NB4 (cell line): ENCODE data around the genes LIPH and DGKG.

GRCh38 chr3:185552389-185552953 lies at the start of gene LIPH:
Gene LIPH (minus strand): TSS chr3:185552588.
- RRBS = no CpG with 5 or more reads among the region's 6 CpGs

DNA sequence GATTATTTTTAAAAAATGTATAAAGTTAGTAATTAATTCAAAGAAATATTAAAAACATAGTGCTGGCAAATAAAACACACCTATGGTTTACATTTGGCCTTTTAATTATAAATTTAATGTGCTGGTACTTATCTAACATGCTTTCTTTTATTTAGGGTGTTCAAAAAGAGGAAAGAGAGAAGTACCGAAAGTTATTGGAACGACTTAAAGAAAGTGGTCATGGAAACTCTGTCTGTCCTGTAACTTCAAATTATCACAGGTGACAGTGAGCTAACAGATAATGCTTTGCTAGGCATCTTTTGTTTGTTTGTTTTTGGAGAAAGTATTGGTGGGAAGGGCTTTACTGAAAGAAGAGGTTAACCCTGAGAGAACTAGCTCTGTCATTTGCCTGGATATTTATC lies 23.0 kb downstream of the SENP2 start:
- RRBS = no CpG with 5 or more reads among the region's 2 CpGs

DNA sequence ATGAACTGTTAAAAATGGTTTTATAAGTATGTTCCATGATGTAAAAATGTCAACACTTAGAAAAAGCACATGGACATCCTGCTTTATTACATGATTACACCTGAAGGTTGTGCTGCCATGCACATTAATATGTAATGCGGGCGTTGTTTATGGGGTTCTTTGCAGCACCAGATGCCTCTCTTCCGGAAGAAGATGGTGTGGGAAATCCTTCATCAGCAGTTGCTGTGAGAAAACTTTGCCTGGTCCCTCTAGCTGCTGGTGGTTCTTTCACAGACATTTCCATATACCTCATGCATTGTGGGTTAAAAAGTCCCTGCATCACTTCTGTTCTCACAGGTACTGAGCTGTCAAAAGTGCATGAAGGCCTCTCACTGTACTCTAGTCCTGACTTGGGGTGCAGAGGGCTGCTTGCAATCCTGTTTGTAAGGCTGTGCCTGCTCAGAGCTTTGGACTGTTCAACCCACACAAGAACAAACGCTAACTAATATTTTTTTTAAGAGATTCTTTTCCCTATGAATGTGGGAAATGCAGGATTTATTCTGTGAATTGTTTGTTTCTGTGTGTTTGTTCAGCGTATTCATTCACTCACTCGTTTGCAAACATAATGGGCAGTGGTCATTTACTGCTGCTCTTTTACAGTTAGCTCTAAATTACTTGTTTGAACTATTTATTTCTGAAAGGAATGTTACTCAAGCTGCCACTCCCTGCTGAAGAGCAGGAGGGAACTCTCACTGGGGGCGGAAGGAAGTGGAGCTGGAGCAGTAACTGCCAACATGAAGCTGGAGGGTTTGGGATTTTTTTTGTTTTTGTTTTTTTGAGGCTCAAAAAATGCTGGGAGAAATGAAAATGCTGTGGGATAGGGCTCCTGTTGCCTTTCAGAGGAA lies 43.8 kb downstream of the SENP2 start:
- RRBS = no CpG with 5 or more reads among the region's 7 CpGs

- RRBS = no CpG with 5 or more reads among the region's 7 CpGs
Observed at GRCh38 chr3:185660423-185660801, 74.3 kb downstream of the SENP2 start.

DNA sequence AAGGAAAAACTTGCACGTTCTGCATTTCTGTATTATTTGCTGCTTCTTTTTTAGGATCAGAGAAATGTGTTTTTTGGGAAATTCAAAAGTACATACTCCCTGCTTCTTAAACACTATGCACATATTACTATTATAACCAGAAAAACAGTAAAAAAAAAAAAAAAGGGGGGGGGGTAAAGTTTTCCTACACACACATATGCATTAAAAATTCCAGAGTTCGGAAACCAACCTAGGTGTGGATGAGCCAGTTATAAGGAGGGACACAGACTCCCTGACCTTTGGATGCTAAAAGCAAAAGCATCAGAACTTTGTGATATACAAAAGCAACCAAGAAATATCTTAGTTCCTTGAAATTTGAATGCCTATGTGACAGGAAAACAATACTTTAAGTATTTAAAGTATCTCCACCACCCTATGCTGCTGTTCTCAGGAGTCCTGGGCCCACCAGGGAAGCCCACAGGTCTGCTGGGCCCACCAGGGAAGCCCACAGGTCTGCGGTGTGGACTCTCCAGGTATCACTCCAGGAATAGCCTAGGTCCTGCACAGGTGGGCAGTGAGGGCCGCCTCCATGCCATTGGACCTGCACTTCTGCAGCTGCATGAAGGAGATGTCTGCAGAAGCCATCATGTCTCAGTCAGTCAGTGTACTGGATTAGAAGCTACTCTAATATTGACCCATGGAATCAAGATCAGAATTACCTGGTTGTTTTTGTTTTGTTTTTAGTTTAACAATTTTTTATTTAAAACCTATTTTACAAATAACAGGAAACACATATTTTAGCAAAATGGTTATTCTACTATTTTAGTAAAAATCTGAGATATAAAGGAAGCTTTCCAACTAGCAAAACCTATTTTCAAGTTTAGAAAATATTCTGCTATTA lies 83.6 kb downstream of the SENP2 start:
- RRBS = no CpG with 5 or more reads among the region's 4 CpGs

DNA sequence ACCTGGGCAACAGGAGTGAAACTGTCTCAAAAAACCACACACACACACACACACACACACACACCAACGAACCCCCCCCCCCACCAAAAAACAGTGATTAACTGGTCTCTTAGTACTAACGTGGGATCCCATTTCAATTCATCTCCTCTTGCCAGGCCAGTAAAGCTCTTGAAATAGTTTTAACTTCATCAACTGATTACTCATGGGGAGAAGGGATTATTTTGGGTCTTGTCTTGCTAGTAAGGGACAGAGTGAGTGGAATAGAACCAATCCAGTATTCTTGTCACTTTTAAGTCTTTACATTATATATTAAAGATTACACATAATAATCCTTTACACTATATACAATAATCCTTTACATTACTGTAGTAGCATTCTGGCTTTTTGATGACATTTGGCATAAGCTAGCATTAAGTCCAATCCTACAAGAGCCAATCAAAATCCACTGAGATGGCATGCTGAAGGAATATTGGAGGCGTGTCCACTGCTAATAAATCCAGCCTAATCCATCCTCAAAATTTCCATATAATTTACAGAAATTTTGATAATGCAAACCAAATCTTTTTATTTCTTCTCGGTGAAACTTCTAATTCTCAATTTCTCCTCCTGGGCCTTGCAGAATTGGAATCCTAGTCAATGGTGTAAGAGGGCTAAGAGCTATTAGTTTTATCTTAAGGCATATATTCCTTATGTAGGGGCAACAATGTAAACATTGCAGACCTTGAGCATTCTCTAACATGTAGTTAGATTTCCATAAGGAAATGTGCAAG lies 23.3 kb downstream of the TRA2B start:
- RRBS = no CpG with 5 or more reads among the region's 4 CpGs

DNA sequence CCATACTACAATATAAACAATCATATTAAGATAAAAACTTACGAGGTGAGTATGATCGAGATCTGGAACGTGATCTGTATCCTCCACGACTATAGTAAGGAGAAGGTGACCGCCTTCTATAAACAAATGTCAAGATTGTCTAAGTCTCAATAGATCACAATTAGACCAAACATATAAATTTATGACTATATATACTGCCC lies 19.6 kb downstream of the TRA2B start:
- RRBS = no CpG with 5 or more reads among the region's 5 CpGs

DNA sequence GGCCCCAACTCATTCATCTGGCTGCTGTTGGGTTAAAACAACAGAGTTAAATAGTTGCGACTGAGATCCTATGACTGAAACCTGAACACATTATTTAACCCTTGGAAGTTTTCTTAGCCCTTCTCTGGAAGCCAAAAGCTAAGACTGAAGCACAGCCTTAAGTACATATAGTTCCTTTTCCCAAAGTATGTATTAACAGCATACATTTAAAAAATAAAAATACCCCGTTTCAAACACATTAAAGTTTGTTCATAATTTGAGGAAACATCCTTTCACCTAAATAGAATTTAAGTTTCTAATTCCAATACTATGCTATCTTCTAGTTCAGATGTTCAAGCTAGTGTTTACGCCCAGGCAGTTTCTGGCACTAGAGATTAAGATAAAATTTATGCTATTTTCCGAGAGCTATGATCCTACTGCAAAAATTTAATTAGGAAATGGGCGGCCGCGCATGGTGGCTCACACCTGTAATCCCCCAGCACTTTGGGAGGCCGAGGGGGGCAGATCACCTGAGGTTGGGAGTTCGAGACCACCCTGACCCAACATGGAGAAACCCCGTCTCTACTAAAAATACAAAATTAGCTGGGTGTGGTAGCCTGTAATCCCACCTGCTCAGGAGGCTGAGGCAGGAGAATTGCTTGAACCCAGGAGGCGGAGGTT lies 15.1 kb downstream of the TRA2B start:
- RRBS = no CpG with 5 or more reads among the region's 11 CpGs

- RRBS = no CpG with 5 or more reads among the region's 10 CpGs
Observed at GRCh38 chr3:186098801-186099745, 9.8 kb downstream of the ETV5 start.

- RRBS = 98% methylated on average over 10 of the region's 17 CpGs
Observed at GRCh38 chr3:186255865-186256352, 106.1 kb downstream of the DGKG start.

- RRBS = 4% methylated on average over 8 of the region's 78 CpGs
Observed at GRCh38 chr3:186361504-186362599, at the start of gene DGKG. Gene DGKG (minus strand): TSS chr3:186362234.

DNA sequence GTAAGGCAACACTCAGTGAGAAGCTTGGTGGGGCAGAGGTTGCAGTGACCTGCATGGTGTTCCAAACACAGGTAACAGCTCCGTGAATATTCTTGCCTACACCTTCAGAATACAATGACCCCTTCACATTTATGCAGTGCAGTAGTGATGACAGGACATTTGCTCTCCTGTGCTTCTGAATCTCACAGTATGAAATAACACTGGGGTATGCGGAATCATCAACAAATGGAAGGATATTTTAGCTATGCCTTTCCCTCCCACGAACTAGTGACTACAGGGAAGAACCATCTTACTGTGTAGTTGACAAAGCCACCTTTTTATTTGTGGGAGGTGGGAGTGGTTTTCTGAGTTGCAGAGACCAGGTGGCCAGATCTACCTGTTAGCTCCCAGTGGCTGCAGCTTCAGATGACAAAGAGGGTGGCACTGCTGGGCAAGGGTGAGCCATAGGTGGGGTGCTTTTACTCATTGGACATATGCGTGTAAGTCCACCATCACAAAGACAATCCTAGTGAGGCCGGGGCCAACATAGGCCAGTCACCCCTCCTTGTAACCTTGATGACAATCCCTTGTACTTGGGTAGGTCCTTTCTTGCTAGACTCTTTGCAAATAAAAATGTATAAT lies 7.1 kb downstream of the AHSG start:
- RRBS = no CpG with 5 or more reads among the region's 5 CpGs

DNA sequence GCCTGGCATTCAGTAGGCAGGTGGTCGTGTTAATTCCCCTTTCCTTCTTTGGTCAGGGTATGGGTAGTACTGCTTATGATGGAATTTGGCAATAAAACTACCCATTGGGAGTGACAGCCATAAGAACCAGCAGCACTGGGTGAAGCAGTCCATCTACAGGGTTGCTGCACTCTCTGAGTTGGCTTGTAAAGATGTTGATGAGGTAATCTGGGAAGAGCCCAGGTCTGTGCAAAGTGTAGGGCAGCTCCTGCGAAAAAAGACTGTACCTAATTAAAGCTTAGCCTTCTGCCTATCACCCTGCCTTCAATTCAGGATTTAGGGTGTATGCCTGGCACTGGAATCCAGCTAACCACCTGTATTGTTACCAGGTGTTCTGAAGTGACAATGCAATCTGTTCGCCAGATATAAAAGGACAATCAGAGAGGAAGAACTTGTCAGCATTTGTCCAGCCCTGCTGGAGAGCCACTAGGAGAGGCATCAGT lies 4.6 kb upstream of the FETUB start:
- RRBS = no CpG with 5 or more reads among the region's 3 CpGs

DNA sequence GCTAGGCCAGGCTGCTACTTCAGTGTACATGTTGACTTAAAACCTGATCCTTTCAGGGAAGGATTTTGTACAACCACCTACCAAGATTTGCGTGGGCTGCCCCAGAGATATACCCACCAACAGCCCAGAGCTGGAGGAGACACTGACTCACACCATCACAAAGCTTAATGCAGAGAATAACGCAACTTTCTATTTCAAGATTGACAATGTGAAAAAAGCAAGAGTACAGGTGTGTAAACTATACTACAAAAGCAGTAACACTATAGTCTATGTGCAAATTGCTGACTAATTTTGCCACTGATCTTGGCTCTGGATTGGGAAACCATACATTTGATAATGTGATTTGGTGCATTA lies 15.3 kb downstream of the KNG1 start:
- RRBS = no CpG with 5 or more reads among the region's 2 CpGs

GRCh38 chr3:186752828-186753325 lies 30.5 kb upstream of the EIF4A2 start:
- RRBS = no CpG with 5 or more reads among the region's 5 CpGs

- RRBS = no CpG with 5 or more reads among the region's 2 CpGs
Observed at GRCh38 chr3:186808797-186809158, 2.5 kb upstream of the RFC4 start.

GRCh38 chr3:186827375-186827896 lies 15.1 kb upstream of the ADIPOQ start:
- RRBS = 2% methylated on average over 14 of the region's 48 CpGs

DNA sequence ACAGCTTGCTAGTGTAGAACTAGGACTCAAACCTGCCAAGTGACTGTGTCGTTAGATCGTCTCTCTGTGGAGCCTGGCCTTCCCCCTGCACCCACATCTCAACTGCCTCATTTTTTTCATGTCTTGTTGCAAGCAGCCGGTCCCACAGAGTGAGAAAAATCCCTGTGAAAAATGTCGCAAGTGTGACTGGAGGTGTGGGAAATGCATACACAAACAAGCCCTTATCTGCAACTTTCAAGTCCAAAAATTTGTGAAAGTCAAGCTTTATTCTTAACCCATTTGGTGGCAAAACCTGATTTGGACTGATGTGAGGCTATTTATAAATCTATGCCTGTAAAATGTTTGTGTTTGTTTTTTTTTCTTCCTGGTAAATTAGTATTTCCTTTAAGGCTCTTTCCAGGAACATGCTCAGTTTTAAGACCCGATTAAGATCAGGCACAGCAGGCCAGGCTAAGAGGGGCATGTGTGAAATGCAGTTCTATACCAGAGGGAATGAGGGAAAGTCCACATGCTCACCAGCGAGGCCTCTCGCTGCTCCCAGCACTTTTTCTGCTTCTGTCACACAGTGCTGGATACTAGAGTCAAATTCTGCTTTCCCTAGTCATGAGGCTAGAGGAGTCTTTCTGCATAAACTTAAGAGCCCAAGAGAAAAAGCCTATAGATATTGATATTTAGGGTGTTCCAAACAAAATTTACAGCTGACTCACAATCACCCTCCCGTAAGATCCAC lies 25.9 kb downstream of the ST6GAL1 start:
- RRBS = no CpG with 5 or more reads among the region's 8 CpGs

DNA sequence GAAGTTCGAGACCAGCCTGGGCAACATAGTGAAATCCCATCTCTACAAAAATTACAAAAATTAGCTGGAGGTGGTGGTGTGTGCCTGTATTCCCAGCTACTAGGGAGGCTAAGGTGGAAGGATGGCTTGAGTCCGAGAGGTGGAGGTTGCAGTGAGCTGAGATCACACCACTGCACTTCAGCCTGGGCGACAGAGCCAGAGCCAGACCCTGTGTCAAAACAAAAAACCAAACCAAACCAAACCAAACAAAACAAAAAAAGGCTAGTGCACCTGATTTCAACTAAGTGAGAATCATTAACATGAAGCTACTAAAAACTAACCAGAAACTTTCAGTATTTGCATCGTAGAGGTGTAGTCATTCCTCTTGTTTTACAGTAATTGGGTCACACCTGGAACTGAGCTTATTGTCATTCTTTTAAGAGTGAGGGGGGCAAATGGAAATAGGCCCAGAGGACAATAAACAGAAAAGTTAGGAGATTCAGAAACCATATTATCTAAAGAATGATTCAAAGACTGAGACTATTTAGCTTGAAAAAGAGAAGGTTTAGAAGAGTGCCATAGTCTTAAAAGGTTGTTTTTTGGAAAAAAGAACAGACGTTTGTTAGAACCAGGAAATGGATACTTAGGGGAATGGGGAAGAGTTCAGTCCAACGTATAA lies 58.5 kb downstream of the ST6GAL1 start:
- RRBS = no CpG with 5 or more reads among the region's 6 CpGs